Foreskin fibroblast (primary cell): ENCODE measurements around a stretch of chr4.

DNA sequence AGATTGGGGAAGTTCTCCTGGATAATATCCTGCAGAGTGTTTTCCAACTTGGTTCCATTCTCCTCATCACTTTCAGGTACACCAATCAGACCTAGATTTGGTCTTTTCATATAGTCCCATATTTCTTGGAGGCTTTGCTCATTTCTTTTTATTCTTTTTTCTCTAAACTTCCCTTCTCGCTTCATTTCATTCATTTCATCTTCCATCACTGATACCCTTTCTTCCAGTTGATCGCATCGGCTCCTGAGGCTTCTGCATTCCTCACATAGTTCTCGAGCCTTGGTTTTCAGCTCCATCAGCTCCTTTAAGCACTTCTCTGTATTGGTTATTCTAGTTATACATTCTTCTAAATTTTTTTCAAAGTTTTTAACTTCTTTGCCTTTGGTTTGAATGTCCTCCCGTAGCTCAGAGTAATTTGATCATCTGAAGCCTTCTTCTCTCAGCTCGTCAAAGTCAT is 284.9 kb downstream of the MAPK10 start:
- RRBS: no CpG with 5 or more reads among the region's 6 CpGs

- RRBS: no CpG with 5 or more reads among the region's 29 CpGs
Observed at GRCh38 chr4:86075694-86076380, 284.0 kb downstream of the MAPK10 start.

DNA sequence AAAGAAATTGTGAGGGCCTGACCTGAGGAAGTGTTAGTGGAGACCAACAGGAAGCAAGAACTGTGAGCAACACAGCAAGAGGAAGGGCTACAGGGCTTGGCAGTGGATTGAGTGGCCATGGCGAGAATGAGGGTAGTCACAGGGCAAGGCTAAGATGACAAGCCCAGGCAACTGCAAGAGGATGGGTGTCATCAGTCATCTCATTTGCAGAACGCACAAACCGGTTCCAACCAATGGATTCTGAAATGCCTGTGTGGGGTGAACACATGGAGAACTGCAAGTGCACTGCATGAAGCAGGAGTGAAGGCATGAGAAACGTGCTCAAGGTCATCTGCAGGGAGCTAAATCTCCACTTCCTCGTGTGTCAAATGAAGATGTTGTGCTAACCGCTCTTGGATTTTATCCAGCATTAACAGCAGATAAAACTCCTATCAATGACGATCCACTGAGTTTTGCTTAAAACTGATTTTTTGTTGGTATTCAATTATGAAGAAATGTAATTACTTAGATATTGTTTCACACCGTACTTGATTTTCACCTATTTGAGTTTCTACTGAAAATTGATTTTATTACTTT is 3.4 kb downstream of the SLC10A6 start:
- RRBS: no CpG with 5 or more reads among the region's 8 CpGs

DNA sequence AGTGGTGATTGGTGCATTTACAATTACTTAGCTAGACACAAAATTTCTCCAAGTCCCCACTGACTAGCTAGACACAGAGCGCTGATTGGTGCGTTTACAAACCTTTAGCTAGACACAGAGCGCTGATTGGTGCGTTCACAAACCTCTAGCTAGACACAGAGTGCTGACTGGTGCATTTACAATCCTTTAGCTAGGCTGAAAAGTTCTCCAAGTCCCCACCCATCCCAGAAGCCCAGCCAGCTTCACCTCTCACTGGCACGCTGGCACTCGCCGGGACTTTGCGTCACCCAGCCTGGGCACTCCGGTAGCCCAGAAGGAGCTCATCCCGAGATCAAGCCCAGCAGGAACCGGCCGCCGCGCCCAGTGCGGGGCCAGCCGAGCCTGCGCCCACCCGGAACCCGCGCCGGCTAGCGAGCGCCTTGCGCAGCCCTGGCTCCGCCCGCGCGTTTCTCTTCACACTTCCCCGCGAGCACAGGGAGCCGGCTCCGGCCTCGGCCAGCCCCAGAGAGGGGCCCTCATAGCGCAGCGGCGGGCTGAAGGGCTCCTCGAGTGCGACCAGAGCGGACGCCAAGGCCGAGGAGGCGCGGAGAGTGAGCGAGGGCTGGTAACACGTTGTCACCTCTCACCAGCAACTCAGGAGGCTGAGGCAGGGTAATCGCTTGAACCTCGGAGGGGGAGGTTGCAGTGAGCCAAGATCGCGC is 11.8 kb upstream of the C4orf36 start:
- RRBS: 5% methylated on average over 14 of the region's 49 CpGs

- RRBS: no CpG with 5 or more reads among the region's 5 CpGs
Observed at GRCh38 chr4:86960049-86960374, 25.2 kb downstream of the AFF1 start.

GRCh38 chr4:86988197-86988930 is 53.6 kb downstream of the AFF1 start:
- RRBS: no CpG with 5 or more reads among the region's 7 CpGs

GRCh38 chr4:87120347-87121230 is 99.8 kb downstream of the KLHL8 start:
- RRBS: no CpG with 5 or more reads among the region's 18 CpGs

- RRBS: no CpG with 5 or more reads among the region's 6 CpGs
Observed at GRCh38 chr4:87122182-87122655, 98.2 kb downstream of the KLHL8 start.

GRCh38 chr4:87132003-87132752 is 88.2 kb downstream of the KLHL8 start:
- RRBS: no CpG with 5 or more reads among the region's 8 CpGs

DNA sequence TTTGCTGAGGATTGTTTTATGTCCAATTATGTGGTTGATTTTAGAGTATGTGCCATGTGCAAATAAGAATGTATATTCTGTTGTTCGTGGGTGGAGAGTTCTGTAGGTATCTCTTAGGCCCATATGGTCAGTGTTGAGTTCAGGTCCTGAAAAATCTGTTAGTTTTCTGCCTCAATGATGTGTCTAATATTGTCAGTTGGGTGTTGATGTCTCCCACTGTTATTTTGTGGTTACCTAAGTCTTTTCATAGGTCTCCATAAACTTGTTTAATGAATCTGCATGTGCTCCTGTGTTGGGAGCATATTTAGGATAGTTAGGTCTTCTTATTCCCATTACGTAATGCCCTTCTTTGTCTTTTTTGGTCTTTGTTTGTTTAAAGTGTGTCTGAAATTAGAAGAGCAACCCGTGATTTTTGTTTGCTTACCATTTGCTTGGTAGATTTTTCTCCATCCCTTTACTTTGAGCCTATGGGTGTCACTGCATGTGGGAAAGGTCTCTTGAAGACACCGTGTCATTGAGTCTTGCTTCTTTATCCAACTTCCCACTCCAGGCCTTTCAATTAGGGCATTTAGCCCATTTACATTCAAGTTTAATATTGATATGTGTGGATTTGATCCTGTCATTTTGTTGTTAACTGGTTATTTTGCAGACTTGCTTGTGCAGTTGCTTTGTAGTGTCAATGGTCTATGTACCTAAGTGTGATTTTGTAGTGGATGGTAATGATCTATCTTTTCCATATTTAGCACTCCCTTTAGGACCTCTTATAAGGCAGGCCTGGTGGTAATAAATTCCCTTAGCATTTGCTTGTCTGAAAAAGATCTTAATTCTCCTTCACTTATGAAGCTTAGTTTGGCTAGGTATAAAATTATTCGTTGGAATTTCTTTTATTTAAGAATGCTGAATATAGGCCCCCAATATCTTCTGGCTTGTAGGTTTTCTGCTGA is 10.2 kb upstream of the HSD17B13 start:
- RRBS: no CpG with 5 or more reads among the region's 5 CpGs

- RRBS: no CpG with 5 or more reads among the region's 1 CpG
Observed at GRCh38 chr4:87516819-87517179, 12.4 kb downstream of the SPARCL1 start.

DNA sequence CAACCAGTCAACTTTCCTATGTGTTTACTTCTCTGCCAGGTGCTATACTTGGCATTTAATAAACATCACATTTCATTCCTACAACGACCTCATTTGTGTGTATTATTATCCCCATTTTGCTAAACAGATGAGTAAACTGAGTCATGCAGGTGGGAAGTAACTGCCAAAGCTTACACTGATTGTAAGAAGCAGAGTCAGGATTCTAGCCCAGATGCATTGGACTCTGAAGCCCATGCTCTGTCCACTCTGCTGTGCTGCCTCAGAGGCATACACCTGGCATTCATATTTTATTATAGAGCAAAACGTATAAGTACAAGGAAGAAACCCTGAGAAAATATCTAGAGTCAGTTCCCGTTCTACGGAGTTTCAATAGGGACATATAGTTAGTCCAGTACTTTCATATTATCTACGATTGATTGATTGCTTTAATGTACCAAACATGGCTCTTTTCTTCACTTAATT is 2.7 kb downstream of the SPARCL1 start:
- RRBS: no CpG with 5 or more reads among the region's 5 CpGs

GRCh38 chr4:87526877-87527698 is 2.1 kb downstream of the SPARCL1 start:
- RRBS: no CpG with 5 or more reads among the region's 4 CpGs

DNA sequence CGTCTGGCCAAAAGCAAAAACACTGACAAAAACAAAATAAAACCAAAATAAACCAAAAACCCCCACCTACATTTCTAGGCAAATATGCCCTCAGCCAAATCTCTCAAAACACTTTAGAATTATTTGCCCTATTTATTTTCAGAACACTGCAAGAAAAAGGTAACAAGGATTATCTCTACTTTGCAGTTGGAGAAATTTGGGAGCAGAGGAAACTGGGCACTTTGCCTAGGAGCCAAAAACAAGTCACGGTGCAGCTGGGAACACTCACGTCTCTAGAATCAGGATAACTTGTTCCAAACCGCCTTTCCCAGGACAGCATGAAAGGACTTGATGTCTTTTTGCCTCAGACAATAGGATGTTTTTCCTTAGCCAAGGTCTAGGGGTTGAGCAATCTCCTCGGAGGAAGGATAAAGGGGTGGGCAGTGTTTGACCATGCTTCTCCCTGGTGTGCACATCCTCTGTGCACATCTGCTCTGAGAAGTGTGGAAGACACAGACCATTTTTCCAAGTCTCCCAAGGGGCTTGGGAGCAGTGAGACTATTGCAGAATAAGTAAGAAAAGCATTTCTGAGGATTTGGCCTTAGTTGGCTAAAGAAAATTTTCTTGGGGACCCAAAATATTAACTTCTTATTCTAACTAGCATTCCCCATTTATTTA is 1.7 kb upstream of the SPARCL1 start:
- RRBS: no CpG with 5 or more reads among the region's 5 CpGs

DNA sequence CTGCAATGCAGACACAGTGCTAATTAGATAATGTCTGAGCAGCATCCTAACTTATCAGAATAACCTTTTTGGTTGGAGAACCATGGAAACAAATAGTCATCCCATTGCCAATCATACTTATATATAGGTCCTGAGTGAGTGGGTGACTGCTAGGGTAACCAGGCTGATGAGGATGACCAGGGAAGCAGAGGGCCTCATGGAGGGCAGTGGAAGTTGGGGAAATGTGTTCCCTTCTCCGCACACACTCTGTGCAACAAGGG is 2.6 kb downstream of the MEPE start:
- RRBS: no CpG with 5 or more reads among the region's 1 CpG

DNA sequence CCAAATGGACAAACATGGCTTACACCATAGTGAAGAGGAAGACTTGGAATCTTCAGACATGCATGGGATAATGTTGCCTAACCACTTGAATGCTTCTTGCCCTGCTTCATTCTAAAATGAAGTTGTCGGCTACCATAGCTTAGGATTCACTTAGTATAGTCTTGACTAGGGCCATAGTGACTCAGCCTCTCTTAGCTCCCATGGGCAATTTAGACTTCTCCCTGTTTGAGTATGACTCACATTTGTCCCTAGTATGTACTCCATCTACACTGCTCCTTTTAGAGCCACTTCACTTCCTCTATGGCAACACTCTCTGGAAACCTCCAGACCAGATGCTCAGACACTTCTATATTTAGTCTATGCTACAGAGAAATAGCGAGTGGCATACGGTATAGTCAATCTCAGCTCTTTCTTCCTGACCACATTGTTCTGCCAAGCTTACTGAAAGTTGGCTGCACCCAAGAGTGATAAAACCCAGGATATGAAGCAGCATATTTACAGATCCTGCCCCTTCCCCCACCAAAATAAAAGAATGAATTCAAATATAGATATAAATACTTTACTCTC is 11.2 kb downstream of the MEPE start:
- RRBS: no CpG with 5 or more reads among the region's 3 CpGs

DNA sequence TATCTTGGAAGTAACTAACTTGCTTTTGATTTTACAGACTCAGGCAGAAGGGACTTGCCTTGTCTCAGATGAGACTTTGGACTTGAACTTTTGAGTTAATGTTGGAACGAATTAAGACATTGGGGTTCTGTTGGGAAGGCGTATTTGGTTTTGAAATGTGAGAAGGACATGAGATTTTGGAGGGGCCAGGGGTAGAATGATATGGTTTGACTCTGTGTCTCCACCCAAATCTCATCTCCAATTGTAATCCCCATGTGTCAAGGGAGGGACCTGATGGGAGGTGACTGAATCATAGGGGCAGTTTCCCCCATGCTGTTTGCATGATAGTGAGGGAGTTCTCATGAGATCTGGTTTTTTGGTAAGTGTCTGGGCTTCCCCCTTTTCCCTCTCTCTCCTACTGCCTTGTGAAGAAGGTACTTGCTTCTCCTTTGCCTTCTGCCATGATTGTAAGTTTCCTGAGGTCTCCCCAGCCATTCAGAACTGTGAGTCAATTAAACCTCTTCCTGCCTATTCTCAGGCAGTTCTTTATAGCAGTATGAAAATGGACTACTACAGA is 20.1 kb downstream of the PKD2 start:
- RRBS: no CpG with 5 or more reads among the region's 2 CpGs

DNA sequence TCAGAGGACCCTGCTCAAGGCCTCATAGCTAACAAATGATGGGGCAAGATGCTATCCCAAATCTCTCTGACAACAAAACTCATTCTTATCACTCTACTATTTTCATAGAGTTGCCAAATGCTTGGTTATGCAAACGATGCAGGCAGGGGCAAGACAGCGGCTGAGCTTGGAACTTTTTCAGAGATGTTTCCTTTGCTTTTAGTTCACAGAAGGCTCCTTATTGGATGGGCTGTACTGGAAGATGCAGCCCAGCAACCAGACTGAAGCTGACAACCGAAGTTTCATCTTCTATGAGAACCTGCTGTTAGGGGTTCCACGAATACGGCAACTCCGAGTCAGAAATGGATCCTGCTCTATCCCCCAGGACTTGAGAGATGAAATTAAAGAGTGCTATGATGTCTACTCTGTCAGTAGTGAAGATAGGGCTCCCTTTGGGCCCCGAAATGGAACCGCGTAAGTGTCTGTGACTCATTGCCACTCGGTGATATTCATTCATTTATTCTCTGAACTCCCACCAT is 30.7 kb downstream of the PKD2 start:
- RRBS: no CpG with 5 or more reads among the region's 10 CpGs

DNA sequence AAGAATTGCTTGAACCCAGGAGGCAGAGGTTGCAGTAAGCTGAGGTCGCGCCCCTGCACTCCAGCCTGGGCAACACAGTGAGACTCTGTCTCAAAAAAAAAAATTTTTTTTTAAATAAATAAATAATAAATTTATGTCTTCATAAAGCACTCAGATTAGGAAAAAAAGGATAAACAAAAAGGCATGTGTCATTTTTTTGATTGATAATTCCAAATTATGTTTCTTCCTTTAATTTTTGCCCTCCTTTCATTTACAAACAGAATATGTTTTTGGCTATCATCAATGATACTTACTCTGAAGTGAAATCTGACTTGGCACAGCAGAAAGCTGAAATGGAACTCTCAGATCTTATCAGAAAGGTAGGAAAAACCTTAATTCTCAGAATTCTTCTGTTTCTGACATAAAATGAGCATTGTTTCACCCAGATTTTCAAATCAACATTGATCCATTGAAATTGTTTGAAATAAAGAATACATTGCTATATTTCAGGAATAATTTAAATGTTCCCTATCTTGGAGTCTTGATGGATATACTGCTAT is 54.3 kb downstream of the PKD2 start:
- RRBS: no CpG with 5 or more reads among the region's 2 CpGs